ENCODE measurements around the genes SLC12A6, NOP10 and ZNF770.

DNA sequence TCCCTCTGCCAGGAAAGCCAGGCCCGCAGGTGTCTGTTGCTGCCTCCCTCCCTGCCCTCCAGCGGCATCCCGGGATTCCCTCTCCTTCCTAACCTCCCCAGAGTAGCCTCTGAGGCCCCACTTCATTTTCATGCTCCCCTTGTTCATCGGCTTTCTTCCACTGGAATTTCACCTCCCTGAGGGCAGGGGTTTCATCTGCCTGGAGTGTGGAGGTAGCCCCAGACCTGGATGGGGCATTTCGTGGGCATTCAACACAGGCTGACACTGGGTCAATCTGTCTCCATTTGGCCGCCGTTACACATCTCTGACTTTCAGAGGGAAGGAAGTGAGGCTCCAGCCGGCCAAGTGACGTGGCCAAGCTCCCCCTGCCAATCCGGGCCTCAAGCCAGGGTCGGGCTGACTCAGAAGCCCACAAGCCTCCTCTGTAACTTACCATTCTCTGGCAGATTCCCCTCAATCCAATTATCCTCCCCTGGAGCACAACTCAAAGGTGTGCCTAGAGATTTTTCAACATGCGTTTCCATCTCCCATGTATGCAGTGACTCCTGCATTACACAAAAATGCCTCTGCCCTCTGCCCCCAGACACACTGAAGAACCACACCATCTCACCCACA, 227.6 kb downstream of the KLF13 start:
- RRBS, result 30% methylated on average over 2 of the region's 12 CpGs

DNA sequence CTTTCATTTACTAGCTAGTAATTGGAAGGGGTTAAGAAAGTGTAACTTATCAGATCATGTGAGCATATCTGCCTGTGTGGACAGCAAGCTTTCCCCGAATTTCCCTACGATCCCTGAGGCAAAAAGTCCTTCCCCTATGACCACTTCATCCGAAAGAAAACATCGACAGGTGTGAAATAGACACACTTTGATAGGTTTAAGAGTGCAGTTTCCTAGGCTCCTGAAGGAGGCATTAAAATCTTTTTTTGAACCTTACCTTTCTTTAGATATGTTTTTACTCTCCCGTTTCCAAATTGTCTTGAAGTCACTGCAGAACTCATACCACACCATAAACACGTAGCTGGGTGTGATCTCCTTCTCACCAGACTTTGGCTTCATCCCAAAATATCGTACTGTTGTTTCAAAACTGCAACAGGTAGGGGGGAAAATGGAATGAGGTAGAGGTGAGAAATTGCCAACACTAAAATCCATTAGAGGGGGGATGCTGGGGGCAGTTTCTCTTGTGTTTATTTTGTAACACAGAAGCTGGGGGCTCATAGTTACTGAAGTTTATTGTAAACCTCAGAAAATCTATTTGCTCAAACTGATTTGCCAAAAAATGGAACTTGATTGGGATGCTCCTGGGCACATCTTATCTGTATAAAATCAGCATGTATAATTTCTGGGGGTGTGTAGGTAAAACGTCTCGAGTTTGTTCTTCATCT, 80.9 kb downstream of the GREM1 start:
- RRBS, result no CpG with 5 or more reads among the region's 9 CpGs

- RRBS, result no CpG with 5 or more reads among the region's 4 CpGs
Measured at GRCh38 chr15:32833963-32834896, 116.4 kb downstream of the GREM1 start.

GRCh38 chr15:32861832-32862311, 144.1 kb downstream of the GREM1 start:
- RRBS, result 65% methylated on average over 2 of the region's 17 CpGs

DNA sequence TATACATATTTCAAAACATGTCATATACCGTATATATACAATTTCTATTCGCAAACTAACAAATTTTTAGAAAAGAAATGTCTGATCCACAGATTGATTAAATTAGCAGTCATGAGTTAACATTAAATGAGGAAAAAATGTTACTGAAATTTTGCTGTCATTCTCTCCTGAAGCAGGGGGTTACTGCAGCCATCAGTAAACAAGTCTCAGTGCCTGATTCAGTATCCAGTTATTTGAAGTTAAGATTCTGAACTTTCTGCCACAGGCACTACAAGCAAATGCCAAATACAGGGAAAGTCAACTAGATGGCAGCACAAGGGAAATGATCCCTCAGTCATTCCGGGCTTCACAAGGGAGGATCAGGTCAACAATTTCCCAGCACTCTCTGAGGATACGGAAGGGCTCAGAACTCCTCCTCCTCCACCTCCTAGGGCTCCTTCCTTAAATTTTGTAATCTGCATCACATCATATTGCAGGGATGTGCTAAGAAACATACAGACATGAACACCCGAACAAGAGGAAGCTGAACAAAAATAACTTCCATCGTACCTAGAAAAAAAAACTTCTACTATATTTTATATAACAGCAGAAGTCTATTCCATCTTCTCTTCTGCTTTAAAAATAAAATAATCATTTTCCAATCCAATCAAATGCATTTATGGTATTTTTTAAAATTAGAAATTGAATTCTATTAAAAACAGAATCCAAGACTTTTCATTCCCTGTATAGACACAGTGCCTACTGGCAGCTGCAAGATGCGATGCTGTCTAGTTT, 187.2 kb downstream of the FMN1 start:
- RRBS, result no CpG with 5 or more reads among the region's 7 CpGs

- RRBS, result no CpG with 5 or more reads among the region's 11 CpGs
Measured at GRCh38 chr15:33153925-33154433, 40.5 kb downstream of the FMN1 start.

- RRBS, result no CpG with 5 or more reads among the region's 4 CpGs
Measured at GRCh38 chr15:33490939-33491343, 180.2 kb downstream of the RYR3 start.

DNA sequence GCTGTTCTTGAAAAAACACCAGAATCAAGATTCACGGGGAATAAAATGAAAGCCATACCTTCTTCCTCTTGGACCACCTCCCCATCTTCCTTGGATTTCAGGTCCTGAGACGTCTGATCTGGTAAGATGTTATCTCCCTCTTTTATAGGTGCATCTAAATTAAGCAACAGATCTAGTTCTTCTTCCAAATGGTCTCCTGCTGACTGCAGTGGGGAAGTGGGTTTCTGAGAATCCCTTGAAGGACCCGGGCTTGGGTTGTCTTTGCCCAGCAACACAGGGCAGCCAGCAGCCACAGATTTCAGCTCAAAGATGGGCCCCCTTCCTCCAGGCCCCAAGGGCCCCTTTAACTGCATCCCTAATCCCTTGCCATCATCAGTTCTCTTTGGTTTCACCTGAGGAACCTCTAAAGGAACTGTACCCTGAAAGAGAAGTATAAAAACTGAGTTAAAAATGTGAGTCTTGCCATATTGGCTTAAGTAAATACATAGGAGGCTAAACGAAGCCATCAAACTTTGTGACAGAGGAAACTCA, 100.8 kb upstream of the CHRM5 start:
- RRBS, result no CpG with 5 or more reads among the region's 4 CpGs

GRCh38 chr15:33998367-33999142, 30.3 kb downstream of the CHRM5 start:
- RRBS, result no CpG with 5 or more reads among the region's 3 CpGs

- RRBS, result 2% methylated on average over 34 of the region's 78 CpGs
Measured at GRCh38 chr15:34337598-34338452, at the start of gene SLC12A6. Gene SLC12A6 (minus strand): TSS chr15:34337781.

DNA sequence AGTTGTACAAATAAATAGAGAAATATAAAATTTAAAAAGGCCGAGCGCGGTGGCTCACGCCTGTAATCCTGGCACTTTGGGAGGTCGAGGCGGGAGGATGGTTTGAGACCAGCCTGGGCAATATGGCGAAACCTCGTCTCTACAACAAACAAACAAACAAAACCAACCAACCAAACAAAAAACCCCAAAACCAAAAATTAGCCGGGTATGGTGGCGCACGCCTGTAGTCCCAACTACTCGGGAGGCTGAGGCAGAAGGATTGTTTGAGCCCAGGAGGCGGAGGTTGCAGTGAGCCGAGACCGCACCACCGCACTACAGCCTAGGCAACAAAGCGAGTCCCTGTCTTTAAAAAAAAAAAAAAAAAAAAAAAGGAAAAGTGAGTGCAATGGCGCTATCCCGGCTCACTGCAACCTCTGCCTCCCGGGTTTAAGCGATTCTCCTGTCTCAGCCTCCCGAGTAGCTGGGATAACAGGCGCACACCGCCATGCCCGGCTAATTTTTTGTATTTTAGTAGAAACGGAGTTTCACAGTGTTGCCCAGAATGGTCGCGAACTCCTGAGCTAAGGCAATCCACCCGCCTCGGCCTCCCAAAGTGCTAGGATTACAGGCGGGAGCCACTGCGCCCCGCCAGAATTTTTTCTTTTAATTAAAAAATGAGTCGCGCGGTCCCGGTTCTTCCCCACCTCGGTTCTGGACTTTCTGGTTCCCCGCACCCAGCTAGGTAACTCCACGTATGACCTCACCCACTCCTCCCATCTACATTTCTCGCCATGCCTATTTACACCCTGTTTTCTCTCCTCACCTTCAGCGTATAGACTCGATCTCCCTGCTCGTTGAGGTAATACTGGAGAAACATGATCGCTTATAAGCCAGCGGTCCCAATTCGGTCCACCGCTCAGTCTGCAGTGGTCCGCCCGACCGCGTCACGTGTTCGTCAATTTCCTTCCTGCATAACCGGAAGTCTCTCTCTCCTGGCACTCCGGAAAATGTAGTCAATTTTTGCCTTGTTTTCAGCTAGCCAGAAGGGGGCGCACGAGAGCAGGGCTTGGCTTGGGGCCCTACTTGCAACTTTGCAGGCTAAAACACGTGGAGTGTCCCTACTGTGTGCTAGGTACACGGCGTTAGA, at the start of gene NOP10:
Gene NOP10 (minus strand): TSS at position 919 of the 1,126 bp plus-strand sequence.
- RRBS, result no CpG with 5 or more reads among the region's 61 CpGs

DNA sequence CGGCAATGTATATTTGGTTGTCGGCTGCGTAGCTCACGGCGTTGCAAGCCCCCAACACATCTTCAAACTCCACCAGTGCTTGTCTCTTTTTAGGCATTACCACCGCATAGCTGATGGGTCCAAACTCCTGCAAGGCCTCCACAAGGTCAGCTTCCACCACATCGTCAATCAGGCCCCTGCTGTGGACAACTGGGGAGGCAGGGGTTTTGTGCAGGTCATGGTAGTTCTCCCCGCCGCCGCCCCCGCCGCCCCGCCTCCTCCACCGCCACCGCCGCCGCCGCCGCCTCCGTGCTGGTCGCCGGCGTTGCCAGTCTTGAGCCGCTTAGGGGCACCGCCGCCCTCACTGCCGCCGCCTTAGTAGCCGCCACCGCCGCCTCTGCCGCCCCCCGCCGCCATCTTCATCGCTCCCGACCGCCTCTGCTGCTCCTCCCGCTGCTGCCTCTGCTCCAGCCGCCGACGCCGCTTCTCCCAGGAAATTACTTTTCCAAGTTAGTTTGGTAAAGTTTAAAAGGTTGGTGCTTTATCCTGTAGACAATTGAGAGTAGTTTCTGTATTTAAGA, 52.7 kb upstream of the GOLGA8A start:
- RRBS, result no CpG with 5 or more reads among the region's 42 CpGs

DNA sequence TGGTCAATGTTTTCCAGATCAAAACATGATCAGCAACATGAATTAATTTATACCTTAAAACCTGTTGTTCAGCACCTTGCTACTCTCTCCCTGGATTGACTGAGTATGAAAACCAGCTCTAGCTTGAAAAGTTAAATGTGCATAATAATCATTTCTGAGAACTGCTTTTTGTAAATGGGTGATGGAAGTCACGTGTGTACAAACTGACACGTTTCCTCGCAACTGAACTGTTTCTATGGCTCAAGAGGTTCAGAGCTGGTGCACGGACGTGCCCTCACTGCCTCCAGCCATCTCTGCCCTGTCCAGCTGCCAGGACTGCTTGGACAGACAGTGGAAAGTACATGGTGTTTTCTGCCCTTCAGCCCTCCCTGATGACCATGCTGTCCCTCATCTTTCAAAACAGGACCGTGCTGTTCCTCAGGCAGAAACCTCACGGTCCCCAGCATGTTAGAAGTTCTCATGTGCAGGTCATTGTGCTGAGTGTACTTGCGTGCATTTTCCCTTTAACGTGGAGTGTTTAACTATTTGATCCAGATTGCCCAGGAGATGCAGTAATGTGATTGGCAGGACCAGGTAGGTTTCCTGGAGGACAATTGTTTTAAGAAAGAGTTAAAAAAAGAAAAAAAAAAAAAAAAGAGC, 38.7 kb downstream of the GJD2 start:
- RRBS, result no CpG with 5 or more reads among the region's 9 CpGs

DNA sequence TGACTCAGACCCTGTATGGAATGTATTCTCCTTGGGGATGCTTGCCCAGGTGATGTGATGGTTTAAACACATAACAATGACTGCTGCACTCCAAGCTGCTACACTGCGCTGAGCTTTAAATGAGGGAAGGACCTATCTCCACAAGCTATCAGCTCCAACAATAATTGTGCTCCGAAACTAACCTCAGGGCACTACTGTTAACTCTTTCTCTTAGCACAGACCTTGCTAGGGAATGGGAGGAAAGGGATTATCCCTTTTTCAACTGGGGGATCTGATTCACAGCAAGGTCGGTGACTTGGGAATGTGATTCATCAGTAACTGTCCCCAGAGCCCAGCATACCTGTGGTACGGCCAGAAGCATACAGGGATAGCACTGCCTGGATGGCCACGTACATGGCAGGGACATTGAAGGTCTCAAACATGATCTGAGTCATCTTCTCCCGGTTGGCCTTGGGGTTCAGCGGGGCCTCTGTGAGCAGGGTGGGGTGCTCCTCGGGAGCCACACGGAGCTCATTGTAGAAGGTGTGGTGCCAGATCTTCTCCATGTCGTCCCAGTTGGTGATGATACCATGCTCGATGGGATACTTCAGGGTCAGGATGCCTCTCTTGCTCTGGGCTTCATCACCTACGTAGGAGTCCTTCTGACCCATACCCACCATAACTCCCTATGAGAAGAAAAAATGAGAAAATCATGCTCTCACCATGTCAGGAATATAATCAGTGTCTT, 2.3 kb downstream of the ACTC1 start:
- RRBS, result no CpG with 5 or more reads among the region's 12 CpGs

GRCh38 chr15:34794503-34795105, 745 bp downstream of the ACTC1 start:
- RRBS, result no CpG with 5 or more reads among the region's 30 CpGs

- RRBS, result no CpG with 5 or more reads among the region's 20 CpGs
Measured at GRCh38 chr15:34987532-34988141, 450 bp downstream of the ZNF770 start.

- RRBS, result 2% methylated on average over 21 of the region's 56 CpGs
Measured at GRCh38 chr15:34988142-34988983, at the start of gene ZNF770. Gene ZNF770 (minus strand): TSS chr15:34988287.

DNA sequence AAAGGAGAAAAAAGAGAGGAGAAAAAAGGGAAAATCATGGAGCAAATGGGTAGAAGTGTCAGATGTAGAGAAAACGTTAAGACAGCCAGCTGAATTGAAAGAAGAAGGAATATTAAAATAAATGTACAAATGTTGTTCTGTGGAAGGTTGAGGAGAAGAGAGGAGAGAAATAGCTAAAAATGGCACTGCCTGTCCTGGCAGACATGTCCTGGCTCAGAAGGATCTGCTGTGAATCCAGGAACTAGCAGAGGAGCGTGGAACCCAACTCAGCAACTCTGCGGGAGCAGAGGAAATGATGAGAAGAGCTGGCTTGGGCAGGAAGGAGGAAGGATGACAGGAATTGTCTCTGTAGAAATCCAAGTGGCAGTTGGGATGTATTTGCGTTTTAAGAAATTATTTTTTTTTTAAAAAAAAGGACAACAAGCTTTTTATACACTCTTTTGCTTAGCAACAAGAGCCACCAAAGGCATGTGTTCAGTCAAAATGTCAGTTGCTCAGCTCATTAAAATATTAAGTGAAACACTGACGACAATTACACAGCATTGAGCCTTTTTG, 16.2 kb downstream of the NANOGP8 start:
- RRBS, result no CpG with 5 or more reads among the region's 5 CpGs

DNA sequence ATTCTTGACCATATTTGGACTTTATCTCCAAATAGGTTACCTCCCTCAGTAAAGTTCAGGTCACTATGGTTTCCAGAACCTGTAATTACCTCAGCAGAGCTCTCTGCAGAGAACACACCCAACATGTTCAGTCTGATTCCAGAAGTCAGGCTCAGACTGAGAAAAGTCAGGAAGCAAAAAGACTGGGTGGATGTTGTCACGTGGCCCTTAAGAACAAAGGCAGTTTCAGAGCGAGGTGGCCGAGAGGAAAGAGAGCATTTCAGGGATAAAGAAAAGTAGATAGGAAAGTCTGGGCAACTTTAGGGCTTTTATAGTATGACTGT, 221.6 kb upstream of the NANOGP8 start:
- RRBS, result no CpG with 5 or more reads among the region's 3 CpGs